Endothelial cell of umbilical vein (primary cell): ENCODE results near the gene THEMIS2.

DNA sequence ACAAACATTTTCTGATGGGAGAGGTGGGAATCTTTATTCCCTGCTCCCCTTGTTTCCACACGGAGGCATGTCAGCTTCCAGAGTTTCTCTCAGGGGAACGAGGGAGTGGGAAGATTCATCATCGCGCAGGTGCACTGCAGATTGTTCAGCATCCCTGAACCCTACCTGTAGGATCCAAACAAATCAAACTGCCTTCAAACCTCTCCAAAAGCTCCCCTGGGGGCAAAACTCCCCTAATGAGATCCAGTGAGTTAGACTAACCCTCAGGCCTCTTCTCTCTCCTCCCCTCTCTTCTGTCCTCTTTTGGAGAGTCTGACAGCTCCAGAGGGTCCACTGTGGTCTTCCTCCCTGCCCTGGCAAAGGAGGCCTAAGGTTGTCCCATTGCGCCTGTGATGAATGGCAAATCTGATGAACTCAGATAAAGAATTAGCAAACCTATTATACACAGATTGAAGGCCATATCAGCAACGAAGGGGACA is 7.7 kb upstream of the AHDC1 start:
- PRO-cap: no peak
CAGE:
- cytosol, long polyA minus RNA: no peak
- cytosol, long polyA plus RNA: no peak
- long polyA plus RNA: no peak
- nucleus, long polyA minus RNA: no peak
- nucleus, long polyA plus RNA: no peak

DNA sequence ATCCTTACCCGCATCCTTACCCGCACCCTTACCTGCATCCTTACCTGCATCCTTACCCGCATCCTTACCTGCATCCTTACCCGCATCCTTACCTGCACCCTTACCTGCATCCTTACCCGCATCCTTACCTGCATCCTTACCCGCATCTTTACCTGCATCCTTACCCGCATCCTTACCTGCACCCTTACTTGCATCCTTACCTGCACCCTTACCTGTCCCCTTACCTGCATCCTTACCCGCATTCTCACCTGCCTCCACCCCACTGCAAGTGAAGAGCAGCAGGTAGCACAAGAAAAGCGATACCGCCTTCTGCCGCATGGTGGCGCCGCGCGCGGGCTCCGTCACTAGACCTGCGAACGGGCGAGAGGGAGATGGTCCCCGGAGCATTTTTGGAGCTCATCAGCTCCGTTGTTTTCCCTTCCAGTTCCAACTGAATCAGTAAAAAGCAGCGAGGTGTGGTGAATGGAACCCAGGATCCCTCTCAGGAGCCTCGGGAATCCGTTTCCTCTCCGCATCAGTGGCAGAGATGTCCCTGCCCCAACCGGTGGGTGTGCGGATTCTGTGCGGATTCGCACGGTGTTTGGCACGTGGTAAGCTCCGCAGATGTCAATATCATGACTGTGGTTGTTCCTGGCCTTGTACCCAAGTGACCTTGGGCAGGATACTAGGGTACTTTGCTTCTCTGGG is 2.9 kb downstream of the IFI6 start:
- PRO-cap: unidirectional peak, plus-strand start at position 347 of the sequence
CAGE:
- cytosol, long polyA minus RNA: no peak
- cytosol, long polyA plus RNA: no peak
- long polyA plus RNA: no peak
- nucleus, long polyA minus RNA: no peak
- nucleus, long polyA plus RNA: no peak

DNA sequence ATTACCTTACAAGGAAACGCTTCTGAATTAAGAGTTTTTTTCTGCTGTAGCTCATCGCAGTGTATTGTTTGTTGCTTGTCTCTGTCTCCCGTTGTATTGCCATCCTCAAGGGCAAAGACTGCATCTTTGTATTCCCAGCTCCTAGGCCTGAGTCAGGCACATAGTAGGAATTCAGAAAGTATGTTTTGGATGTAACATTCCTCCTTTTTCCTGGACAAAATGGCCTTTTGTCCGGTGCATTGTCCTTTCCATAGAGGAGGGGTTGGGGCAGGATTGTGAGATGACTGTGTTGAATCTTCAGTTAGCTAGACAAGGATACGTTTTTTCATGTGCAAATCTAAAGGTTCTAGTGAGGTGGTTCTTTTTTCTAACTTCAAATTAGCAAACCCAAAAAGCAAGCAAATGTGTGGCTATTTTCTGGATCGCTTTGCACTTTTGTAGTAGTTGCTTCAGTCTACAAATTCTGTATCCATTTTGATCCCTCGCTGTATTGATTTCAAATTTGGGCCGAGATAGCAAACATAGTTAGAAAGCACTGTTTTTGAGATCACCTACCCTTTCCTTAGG is 1.0 kb downstream of the PPP1R8 start:
- PRO-cap: bidirectional peak, plus-strand start at position 230 of the sequence, minus-strand start at position 98 of the sequence
CAGE:
- cytosol, long polyA minus RNA: no peak
- cytosol, long polyA plus RNA: no peak
- long polyA plus RNA: no peak
- nucleus, long polyA minus RNA: no peak
- nucleus, long polyA plus RNA: no peak

DNA sequence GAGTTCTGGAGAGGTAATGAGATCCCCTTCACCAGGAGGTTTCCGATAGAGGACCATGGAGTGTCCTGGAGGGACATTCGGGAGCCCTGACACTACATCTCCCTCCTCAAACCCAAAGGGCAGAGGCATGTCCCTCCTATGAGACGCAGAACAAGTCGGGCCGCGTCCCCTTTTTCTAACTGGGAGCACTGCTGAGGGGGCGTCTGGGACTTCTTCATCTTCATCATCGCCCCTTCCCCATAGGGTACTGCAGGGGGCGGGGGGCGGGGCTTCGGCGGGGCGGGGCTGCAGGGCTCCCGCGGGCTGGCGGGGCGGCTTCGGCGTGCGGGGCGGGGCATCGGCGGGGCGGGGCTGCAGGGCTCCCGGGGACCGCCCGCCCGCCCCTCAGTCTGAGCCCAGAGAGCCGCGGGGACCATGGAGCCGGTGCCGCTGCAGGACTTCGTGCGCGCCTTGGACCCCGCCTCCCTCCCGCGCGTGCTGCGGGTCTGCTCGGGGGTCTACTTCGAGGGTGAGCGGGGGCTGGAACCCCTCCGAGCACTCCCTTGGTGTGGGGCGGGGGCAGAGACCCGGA is at the start of gene THEMIS2:
Gene THEMIS2, plus strand, starts transcription at position 387 of the 571 bp plus-strand sequence.
- PRO-cap: unidirectional peak, plus-strand start at position 387 of the sequence
CAGE:
- cytosol, long polyA minus RNA: no peak
- cytosol, long polyA plus RNA: no peak
- long polyA plus RNA: no peak
- nucleus, long polyA minus RNA: start-site peak on the plus strand centred at position 391 of the sequence, 8 bp wide, 24 reads
- nucleus, long polyA plus RNA: no peak

- PRO-cap: no peak
CAGE:
- cytosol, long polyA minus RNA: no peak
- cytosol, long polyA plus RNA: no peak
- long polyA plus RNA: no peak
- nucleus, long polyA minus RNA: no peak
- nucleus, long polyA plus RNA: no peak
Observed at GRCh38 chr1:28112579-28113378, 24.4 kb upstream of the EYA3 start.

DNA sequence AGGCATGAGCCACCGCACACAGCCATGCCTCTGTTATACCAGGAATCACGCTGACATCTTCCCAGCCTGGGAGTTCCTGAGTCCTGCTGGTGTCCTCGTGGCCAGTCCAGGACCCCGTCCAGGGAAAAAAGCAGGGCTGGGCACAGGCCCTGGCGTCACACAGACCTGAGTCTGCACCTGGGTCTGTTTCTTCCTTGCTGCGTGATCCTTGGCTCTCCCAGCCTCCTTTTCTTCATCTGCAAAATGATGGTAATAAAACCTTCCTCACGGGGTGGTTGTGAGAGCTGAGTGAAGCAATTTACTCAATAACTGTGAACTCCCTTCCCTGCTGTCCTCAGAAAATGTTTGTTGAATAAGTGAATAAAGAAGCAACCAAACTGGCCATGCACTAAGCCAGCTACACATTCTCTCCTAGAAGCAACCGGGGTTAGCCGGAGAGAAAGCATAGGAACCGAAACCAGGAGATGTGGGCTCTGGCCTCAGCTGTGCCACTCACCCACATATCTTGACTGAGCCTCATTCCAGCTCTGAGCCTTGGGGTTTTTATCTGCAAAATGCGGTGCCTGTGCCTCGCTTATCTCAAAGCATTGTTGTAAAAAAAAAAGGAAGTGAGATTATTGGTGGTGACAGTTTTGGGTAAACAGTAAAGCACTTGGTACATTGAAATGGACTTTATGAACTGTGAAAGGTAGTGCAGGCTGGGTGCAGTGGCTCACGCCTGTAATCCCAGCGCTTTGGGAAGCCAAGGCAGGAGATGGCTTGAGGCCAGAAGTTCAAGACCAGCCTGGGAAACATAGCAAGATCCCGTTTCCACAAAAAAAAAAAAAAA is 4.0 kb downstream of the PTAFR start:
- PRO-cap: no peak
CAGE:
- cytosol, long polyA minus RNA: no peak
- cytosol, long polyA plus RNA: no peak
- long polyA plus RNA: no peak
- nucleus, long polyA minus RNA: no peak
- nucleus, long polyA plus RNA: no peak

- PRO-cap: no peak
CAGE:
- cytosol, long polyA minus RNA: no peak
- cytosol, long polyA plus RNA: no peak
- long polyA plus RNA: no peak
- nucleus, long polyA minus RNA: no peak
- nucleus, long polyA plus RNA: no peak
Observed at GRCh38 chr1:28244716-28245372, 8.9 kb downstream of the ATP5IF1 start.

GRCh38 chr1:28296515-28297439 is 32.1 kb upstream of the MED18 start:
- PRO-cap: no peak
CAGE:
- cytosol, long polyA minus RNA: no peak
- cytosol, long polyA plus RNA: no peak
- long polyA plus RNA: no peak
- nucleus, long polyA minus RNA: no peak
- nucleus, long polyA plus RNA: no peak

DNA sequence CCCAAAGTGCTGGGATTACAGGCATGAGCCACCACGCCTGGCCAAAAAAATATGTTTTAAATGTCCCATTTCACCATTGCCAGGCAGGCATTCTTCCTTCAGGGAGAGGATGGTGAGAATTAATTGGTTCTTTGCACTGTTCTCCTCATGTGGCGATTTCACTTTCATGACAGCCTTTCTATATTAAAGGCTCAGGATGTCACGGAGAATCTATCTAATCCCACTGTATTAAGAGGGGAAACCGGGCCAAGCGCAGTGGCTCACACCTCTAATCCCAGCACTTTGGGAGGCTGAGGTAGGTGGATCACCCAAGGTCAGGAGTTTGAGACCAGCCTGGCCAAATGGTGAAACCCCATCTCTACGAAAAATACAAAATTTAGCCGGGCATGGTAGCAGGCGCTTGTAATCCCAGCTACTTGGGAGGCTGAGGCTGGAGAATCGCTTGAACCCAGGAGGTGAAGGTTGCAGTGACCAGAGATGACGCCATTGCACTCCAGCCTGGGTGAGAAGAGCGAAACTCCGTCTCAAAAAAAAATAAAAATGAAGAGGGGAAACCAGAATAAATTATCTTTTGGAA is 6.5 kb downstream of the MED18 start:
- PRO-cap: no peak
CAGE:
- cytosol, long polyA minus RNA: no peak
- cytosol, long polyA plus RNA: no peak
- long polyA plus RNA: no peak
- nucleus, long polyA minus RNA: no peak
- nucleus, long polyA plus RNA: no peak

GRCh38 chr1:28580350-28580929 is 11.6 kb upstream of the RAB42 start:
- PRO-cap: no peak
CAGE:
- cytosol, long polyA minus RNA: no peak
- cytosol, long polyA plus RNA: no peak
- long polyA plus RNA: no peak
- nucleus, long polyA minus RNA: no peak
- nucleus, long polyA plus RNA: no peak

GRCh38 chr1:28640947-28641294 is 1.9 kb downstream of the TAF12 start:
- PRO-cap: no peak
CAGE:
- cytosol, long polyA minus RNA: no peak
- cytosol, long polyA plus RNA: no peak
- long polyA plus RNA: no peak
- nucleus, long polyA minus RNA: no peak
- nucleus, long polyA plus RNA: no peak

- PRO-cap: no peak
CAGE:
- cytosol, long polyA minus RNA: no peak
- cytosol, long polyA plus RNA: no peak
- long polyA plus RNA: no peak
- nucleus, long polyA minus RNA: no peak
- nucleus, long polyA plus RNA: no peak
Observed at GRCh38 chr1:28669309-28669721, 731 bp downstream of the GMEB1 start.

GRCh38 chr1:28871970-28872376 is 42.4 kb upstream of the EPB41 start:
- PRO-cap: no peak
CAGE:
- cytosol, long polyA minus RNA: no peak
- cytosol, long polyA plus RNA: no peak
- long polyA plus RNA: no peak
- nucleus, long polyA minus RNA: no peak
- nucleus, long polyA plus RNA: no peak

- PRO-cap: no peak
CAGE:
- cytosol, long polyA minus RNA: no peak
- cytosol, long polyA plus RNA: no peak
- long polyA plus RNA: no peak
- nucleus, long polyA minus RNA: no peak
- nucleus, long polyA plus RNA: no peak
Observed at GRCh38 chr1:29047223-29047817, 76.4 kb downstream of the TMEM200B start.

DNA sequence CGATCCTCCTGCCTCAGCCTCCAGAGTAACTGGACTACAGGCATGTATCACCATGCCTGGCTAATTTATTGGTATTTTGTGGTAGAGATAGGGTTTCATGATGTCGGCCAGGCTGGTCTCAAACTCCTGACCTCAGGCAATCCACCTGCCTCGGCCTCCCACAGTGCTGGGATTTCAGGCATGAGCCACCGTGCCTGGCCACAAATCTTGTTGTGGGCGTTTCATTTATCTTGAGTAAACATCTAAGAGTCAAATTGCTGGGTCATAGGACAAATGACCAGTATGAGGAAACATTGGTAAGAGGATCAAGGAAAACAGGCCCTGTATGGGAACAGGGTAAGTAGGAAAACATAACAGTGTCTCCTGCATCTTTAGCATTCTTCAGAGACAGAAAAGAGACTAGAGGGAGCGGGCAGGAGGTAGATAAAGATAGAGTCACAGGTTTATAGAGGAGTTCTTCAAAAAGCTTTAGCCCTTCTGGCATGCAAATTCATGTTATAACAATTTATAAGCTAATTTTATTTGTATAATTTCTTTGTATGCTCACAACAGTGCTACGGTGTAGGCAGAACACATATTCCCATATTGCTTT is 17.8 kb downstream of the TMEM200B start:
- PRO-cap: no peak
CAGE:
- cytosol, long polyA minus RNA: no peak
- cytosol, long polyA plus RNA: no peak
- long polyA plus RNA: no peak
- nucleus, long polyA minus RNA: no peak
- nucleus, long polyA plus RNA: no peak

DNA sequence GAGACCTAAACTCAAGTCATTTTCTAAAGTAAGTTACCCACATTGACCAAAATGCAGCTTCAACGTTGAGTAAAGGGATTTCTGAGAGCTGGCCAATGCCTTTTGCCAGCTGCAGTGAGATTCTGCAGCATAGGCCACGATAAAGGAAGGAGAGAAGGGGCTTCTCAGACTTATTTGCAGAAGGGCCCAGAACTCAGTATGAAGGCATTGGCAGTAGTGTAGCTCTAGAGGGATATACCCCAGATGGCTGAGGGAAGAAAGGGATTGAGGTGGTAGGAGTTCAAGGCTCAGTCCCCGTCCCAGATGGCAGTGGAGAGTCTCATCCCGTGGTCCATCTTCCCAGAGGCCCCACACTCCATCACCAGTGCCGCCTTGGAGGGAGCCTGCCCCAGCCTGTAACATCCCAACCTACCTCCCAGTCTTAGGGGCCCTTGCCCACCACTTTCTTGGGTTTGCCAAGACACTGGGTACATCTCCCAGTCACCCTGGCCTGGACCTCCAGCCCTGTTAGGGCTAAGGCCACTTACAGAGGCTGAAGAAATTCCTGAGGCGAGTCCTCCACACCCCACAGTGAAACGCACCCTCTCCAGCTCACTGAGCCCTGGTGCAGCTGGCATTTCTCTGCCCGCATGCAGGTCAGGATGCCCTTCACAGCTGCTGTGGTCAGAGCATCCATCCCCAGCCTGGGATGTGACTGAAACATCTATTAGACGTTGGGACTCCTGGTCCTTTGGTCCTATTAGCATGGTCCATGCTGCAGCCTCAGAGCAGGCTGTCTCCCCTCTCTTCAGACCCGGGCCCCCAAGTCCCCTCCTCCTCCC is 3.4 kb downstream of the TMEM200B start:
- PRO-cap: no peak
CAGE:
- cytosol, long polyA minus RNA: no peak
- cytosol, long polyA plus RNA: no peak
- long polyA plus RNA: no peak
- nucleus, long polyA minus RNA: no peak
- nucleus, long polyA plus RNA: no peak

DNA sequence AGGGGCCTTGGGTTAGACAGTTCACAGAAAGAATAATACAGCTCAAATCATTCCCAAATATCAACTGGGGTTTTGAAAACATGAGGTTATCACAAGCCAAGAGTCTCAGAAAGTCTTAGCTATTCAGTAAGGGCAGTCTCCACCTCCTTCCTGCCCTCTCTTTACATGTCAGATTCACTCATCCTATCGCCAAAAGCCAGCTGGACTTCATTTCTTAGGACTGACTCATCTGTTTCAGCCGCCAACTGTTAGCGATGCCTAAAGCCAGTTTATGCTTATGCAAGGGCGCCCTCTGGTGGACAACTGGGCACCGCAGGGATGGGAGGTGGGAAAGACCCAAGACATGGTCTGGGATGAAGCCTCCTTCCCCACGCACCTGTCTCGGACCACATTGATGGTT is 21.1 kb upstream of the SRSF4 start:
- PRO-cap: unidirectional peak, minus-strand start at position 117 of the sequence
CAGE:
- cytosol, long polyA minus RNA: no peak
- cytosol, long polyA plus RNA: no peak
- long polyA plus RNA: no peak
- nucleus, long polyA minus RNA: no peak
- nucleus, long polyA plus RNA: no peak

- PRO-cap: unidirectional peak, minus-strand start at chr1:29837495
CAGE:
- cytosol, long polyA minus RNA: no peak
- cytosol, long polyA plus RNA: no peak
- long polyA plus RNA: no peak
- nucleus, long polyA minus RNA: no peak
- nucleus, long polyA plus RNA: no peak
Observed at GRCh38 chr1:29837277-29837724, 601.0 kb downstream of the PTPRU start.

DNA sequence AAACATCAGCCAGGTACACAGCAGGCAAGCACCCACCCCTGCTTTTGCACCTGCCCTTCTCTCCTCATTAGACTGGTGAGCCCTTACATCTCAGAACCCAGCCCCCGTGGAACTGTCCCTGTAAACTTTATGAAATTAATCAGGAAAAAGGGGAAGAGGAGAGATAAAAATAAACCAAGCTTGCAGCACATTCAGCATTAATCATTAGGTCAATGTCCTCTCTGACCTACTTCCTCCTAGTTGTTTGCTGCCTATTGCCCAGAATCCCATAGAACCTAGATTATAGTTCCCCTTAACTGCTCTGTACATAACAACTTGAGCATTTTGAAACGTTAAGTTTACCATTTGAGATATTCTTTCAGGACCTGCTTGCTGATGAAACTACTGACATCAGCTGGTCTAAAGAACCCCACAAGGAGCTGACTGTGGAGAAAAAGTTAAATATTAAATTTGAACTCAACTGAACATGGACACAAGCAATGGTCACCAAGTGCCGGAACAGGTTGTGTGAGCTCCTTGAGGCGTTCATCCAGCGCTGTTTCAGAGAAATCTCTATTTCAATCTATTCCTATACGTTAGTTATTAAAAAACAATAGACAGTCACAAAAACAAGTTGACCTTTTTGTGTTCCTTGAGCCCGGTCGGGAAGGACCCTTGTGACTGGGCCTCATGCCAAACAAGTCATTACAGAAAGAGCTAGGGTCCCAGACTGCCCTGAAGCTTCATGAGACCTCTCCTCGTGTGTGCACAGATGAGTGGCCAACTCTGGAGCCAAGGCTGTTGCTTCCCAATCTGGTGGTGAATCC is 738.2 kb downstream of the MATN1 start:
- PRO-cap: no peak
CAGE:
- cytosol, long polyA minus RNA: no peak
- cytosol, long polyA plus RNA: no peak
- long polyA plus RNA: no peak
- nucleus, long polyA minus RNA: no peak
- nucleus, long polyA plus RNA: no peak

DNA sequence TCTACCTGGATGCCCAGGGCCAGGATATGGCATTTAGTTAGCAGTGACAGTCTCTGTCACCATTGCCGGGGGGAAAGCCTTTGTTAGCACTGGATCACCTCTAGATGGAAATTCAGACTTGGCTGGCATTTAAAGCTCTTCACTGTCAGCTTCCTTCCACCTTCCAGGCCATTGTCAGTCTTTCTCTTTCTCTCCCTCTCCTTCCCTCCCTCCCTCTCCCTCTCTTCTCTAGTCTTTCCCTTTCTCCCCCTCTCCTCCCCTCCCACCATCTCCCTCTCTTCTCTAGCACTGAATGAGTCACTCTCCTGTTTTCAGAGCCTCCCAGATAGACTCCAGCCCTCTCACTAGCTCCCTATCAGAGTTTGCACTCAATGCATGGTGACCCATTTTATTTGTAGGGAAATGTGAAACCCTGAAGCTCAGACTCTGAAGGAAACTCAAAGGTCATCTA is 4.3 kb upstream of the MATN1 start:
- PRO-cap: no peak
CAGE:
- cytosol, long polyA minus RNA: no peak
- cytosol, long polyA plus RNA: no peak
- long polyA plus RNA: no peak
- nucleus, long polyA minus RNA: no peak
- nucleus, long polyA plus RNA: no peak